Neutrophil (primary cell): ENCODE measurements around a stretch of chr7.

- PRO-cap, result no peak
Observed at GRCh38 chr7:72732029-72732244, 96.1 kb downstream of the TYW1B start.

DNA sequence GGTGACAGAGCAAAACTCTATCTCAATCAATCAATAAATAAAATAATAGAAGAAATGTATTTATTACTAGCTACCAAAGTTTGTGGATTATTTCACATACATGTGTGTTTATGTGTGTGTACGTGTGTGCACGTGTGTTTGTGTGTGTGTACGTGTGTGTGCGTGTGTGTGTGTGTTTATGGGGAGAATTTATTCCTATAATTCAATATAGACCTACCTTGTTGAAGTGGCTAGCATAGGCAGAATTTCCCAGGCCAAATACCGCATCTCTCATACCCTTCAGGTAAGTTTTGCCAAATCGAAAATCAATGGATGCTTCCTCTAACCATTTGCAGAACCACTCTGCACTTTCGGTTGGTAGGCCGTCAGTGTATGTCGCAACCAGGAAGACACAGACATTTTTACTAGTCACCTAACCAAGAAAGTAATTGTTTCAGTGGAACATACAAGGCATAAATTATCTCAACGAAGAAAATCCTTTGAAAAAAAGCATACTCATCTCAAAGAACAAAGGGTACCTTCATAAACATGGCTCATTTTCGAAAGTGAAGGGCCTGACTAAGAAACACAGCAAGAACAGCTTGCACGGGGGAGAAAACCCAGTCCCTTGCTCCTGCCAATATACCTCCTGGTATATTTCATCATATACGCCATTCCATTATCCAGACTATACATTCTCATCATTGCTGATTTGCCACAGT is 17.6 kb downstream of the TYW1B start:
- PRO-cap, result no peak

- PRO-cap, result no peak
Observed at GRCh38 chr7:72838251-72838885, 10.4 kb upstream of the TYW1B start.

DNA sequence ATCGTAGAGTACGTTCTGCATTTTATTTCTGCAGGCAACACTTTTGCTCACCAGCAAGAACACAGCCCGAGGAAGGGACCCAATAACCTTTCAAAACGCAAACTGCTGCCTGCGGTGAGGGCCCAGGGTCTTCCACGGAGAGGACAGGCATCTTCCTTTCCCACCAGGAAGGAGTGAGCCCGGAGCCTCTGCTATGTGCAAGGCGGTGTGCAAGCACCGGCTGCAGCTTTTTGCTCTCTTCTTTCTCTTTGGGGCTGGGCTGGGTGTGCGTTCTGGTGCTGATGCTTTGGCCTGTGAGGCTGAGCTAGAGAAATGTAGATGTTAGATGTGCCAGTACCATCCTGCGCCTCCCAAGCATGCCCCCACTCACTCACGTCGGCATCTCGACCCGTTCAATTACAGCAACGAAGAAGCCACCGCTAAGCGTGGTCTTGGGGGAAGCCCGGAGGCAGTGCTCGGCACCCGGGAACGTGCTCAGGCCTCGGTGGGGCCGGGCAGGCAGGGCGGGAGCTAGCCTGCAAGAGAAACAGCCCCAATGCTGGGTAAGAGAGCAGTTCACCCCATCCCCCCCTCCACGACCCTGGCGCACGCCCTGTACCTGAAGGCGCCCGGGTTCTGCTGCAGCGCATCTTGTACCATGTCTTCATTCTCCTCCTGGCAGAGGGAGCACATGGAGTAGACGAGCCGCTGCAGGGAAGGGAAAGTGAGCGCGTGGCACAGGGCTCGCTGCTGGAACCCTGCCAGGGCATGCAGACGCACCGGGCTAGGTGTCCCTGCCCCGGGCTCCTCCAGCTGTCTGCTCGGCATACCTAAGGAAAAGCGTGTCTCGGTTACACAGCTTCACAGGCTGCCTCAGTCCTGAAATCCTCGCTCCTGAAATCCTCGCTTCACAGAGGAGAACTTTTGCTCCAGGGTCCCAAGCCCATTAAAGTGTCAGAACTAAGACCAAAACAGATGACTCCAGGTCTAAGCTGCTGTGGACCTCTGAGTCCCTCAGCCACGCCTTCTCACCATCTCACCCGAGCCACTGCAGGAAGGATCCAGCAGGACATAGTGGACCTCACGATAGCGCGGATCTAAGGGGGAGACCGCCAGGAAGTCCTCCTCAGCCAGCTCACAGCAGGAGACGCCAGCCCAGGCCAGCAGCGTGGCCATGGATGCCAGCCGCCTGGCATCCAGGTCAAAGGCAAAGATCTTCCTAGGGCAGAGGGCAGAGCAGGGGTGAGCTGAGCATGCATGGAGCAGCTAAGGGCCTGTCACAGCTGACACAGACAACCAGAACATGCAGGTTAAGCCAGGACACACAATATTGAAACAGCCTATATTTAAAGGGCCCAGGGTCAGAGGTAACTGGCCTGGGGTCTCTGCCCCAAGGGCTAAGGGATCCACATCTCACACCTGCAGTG is 20.5 kb downstream of the TRIM74 start:
- PRO-cap, result no peak

GRCh38 chr7:73201233-73201518 is 45.9 kb upstream of the SPDYE10 start:
- PRO-cap, result no peak

DNA sequence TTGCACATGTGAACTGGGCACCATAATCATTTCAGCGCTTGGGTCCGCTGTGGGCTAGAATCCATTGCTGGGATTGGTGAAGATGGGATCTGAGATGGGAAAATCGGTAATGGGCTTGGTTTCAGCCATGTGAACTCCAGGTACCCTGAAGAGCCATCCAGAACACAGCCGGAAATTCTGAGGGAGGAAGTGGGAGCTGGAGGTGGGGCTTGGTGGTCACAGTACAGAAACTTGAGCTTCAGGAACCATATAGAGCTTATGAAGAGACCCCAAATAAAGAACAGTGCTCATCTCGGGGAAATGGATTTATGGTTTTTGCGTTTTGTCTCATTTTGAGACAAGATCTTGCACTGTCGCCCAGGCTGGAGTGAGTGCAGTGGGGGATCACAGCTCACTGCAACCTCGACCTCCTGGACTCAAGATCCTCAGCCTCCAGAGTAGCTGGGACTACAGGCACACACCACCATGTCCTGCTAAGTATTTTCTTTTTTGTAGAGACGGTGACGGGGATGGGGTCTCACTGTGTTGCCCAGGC is 3.5 kb upstream of the BAZ1B start:
- PRO-cap, result no peak

DNA sequence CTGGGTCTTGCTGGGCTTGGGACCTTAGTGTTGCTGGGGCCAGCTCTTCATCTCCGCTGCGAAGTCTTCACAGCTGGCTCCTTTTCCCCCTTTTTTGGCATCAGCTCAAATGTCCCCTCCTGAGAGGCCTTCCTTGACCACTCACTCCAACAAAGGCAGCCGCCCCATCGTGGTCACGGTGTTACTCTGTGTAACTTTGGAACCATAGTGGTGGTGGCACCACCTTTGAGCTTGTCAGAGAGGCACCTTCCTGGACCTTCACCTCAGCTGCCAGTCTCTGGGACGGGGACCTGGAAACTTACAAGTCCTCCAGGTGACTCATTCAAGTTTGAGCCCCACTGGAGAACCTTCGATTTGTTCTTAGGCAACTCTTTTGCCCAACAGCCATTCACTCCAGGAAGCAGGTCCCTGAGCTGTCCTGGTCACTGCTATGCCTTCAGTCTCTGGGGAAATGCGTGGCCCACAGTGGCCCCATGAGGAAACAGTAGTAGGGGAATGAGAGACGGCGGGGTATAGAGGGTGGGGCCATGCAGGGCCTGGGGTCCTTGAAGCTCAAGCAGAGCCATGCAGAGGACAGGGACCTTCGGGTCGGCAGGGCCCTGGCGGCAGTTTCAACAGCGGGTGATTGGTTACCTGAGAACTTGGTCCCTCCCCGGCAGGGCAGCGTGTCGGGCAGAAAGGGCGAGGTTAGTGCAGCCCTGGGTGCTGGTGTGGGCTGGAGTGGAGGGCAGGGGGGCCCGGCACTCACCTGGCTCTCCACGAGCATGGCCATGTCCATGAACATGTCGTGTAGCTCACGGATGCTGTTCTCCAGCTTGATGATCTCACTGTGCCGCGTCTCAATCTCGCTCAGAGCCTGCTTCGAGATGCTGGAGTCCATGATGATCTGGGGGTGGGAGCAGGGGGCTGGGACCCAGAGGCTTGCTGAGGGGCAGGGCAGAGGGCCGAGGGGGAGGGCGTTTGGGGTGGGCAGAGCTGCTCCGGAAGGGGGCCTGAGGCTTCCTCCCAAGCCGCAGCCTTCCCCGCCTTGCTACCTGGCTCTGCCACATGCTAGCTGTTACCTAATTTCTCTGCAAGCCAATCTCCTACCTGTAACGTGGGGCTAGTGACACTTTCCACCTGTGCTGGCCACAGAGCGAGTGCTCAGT is 17.0 kb downstream of the STX1A start:
- PRO-cap, result no peak

DNA sequence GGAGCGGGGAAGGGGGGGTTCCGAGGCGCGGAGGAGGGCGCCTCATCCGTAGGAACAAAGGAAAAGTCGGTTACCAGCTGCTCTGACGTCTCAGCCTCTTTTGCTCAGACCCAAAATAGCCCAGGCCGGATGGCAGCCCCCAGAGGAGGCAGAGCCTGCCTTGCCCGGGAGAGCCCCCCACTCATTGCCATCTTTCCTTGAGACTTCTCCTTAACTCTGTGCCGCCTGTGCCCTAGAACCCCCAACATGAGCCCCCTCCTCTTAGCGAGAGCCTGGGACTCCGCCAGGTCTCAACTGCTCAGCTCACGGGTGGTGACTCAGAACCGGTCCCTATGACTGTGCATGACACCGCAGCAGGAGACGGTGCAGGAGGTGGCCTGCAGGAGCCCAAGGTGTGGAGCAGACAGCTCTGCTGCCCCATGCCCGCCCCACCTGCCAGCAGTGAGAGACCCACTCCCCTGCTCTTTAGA is 13.2 kb downstream of the STX1A start:
- PRO-cap, result no peak

GRCh38 chr7:73766660-73767350 is 3.3 kb downstream of the CLDN3 start:
- PRO-cap, result no peak

GRCh38 chr7:73871274-73871830 is 10.4 kb downstream of the TMEM270 start:
- PRO-cap, result no peak

DNA sequence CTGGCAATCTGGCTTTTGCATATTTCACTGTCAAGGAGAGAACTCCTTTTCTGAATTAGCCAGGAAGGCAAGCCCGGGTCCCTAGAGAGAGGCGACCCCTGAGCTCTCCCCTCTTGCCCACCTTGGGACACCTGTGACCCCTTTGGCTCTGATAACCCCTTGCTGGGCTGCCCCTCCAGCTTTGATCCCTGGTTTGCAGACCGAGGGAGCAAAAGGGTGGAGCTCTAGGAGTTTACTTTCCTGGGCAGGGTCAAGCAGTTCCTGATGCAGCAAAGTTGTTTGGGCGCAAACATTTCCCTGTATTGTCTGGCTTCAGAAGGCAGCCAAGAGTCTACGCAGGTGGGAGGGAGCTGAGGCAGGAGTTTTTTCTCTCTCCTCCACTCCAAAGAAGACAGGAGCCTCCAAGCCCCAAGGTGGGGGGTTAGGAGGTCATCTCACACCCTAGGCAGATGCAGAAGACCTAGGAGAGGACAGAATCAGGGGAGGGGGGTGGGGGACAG is 20.4 kb downstream of the TMEM270 start:
- PRO-cap, result no peak

DNA sequence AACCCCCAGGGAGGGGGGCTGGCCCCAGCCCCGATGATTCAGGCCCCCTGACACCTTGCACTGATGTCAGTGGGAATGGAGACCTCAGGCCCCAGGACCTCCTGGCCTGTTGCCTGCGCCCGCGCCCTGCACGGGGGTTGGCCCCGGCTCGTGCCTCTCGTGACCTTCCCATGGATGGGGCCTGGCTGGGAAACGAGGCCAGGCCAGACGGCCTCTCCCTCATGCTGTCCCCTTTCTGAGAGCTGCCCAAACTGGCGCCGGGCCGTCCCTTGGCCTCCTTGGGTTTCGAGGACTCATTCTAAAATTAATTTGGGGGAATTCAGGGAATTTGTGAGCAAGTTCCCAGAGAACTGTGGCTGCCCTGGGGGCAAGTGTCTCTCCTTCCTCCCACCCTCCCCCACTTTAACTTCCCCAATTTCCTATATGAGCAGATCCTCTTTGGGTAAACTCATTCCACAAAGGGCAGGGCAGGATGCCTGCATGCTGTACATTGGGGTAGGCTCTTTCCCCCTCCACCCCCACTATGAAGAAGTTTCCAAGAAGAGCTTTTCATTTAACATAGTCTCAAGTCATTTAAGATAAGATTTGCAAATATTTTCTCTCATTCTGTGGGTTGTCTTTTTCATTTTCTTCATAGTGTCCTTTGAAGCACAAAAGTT is 34.3 kb downstream of the TMEM270 start:
- PRO-cap, result no peak

- PRO-cap, result unidirectional peak, plus-strand start at chr7:73914804
Observed at GRCh38 chr7:73914558-73915079, 53.7 kb downstream of the TMEM270 start.

GRCh38 chr7:74042948-74044067 is 15.3 kb downstream of the ELN start:
- PRO-cap, result no peak

GRCh38 chr7:74044603-74045315 is 16.8 kb downstream of the ELN start:
- PRO-cap, result no peak

DNA sequence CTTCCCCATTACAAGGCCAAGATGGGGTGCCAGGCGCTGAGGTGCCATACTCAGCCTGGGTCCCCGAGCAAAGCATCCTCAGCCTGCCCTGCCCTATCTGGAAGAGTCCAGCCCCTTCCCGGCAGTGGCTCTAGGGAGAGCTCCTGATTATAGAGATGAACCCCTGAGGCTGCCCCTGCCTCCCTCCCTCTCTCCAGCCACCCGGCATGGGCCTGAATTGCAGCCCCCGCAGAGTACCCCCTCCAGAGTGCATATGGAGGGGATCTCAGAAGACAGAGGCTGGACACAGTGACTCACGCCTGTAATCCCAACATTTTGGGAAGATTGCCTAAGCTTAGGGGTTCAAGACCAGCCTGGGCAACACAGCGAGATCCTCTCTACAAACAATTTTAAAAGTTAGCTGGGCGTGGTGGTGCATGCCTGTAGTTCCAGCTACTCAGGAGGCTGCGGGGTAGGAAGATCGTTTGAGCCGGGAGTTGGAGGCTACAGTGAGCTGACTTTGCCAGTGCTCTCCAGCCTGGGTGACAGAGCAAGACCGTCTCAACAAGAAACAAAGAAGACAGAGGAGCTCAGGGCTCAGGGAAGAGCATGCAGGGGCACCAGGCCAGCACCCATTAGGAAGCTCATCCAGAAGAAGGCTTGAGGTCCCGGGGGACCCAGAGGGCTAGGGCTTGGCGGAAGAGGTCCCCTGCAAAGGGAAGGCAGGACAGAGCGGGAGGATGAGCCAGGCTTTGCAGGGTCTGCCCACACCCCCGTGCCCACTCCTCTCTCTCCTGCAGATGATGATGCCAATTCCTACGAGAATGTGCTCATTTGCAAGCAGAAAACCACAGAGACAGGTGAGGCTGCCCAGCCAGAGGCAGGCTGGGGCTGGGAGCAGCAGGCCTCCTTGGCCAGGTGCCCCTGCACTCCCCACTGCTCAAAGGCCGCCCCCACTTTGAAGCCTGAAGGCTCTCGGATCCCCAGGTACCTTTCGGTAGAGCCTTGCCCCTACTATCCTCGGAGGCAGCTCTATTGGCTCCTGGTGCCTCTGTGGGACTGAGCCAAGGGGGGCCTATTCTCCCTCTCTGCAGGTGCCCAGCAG is 13.5 kb downstream of the LAT2 start:
- PRO-cap, result no peak

DNA sequence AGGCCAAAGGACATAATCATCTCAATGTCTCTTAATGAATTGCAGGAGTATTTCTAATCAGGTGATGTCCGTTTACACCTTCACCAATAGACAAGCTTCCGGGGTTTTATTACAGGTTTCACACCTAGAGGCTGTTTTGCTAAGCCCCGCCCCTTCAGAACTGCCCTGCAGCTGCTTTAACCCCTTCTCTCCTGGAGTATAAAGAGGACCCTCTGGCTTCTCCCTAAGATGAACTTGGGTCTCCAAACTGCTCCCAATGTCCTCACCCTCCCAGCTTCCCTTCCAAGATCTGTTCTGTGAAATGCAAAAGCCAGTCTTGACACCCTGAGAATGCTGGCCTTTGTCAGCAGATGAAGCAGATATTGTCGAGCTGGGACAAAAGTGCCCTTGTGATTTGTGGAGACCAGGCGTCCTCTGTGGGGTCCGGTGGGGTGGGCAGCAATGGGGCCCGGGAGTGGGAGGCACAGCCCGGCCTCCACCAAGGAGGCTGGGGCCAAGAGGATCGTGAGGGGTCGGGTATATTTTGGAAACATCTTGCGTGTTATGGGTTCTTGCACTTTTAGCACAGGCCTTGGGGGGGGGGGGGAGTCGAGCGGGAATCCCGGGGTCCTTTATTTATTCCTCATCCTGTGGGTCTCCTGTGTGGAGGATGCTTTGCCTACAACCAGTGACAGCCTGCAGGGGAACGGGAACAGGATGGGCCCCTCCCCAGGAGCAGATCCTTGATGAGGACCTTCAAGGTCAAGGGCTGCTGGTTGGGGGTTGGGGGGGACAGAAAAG is 81.7 kb upstream of the GTF2IRD1 start:
- PRO-cap, result no peak

DNA sequence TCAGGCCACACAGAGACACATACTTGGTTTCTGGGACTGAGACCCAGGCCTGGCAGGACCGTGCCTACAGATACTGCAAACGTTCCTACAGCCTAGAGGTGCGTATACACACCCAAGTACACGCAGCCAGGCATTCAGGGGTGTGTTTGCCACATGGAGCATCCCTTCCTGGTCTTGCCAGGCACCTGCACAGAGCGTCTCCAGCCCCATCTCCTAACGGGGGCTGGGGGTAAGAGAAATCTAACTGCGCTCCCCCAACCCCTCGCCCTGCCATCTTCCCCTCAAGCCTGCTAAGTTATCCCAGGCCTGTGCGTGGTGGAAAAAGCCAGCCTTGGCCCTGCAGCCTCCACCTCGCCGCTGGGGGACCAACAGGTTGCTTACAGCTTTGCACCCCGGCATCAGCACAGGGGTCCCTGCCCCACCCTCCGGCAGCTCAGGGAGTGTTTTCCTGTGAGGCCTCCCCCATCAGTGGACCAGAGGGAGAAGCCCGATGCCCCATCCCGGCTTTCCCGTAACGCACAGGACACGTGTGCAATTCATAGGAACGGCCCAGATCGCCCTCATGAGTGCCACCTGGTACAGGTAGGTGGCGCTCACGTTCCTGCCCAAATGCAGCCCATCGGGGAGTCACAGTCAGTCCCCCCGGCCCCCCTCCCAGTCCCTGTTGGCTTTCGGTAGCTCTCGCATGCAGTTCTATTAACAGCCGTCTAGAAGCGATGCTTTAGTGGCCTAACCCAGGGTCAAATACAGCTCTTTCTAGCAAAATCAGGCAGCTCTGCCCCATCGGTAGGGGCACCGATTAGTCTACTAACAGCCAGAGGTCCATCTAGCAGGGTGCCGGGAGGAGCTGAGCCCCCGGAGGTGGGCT is 48.6 kb upstream of the GTF2IRD1 start:
- PRO-cap, result no peak

DNA sequence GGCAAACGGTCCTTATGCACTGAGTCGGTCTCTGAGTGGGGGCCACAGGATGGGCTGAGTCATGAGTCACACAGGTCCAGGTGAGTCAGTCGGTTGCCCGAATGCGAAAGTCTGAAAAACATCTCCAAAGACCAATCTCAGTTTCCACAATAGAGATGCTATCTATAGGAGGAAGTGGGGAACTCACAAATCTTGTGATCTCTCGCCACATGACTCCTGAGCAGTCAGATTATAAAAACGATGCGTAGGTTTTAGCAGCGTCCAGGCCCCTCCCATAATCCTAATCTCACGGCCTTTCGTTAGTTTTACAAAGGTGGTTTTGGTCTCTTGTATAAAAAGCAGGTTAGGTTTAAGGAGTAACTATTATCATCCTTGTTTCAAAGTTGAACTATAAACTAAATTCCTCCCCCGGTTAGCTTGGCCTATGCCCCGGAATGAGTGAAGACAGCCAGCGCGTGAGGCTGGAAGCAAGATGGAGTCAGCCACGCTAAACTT is 1.2 kb upstream of the GTF2IRD1 start:
- PRO-cap, result no peak

DNA sequence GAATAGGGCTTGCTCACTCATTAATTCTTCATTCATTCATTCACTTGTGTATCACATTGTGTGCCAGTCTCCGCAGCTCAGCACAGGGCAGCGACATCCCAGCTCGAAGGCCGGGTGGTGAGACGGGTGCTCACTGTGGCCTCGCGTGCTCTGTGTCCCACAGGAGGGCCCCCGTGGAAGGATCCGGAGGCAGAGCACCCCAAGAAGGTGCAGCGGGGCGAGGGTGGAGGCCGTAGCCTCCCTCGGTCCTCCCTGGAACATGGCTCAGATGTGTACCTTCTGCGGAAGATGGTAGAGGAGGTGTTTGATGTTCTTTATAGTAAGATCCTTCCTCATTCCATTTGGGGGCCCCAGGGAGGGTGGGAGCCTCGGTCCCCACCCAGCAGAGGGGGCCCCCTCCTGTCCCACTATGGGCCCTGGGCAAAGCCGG is 61.6 kb downstream of the GTF2IRD1 start:
- PRO-cap, result no peak